Renal cortical epithelial cell (primary cell): ENCODE data around the genes RHD, STMN1, EXTL1, C1orf232, ZNF593OS and UBXN11.

GRCh38 chr1:24714693-24715400 lies 30.4 kb upstream of the CLIC4 start:
- RRBS, result no CpG with 5 or more reads among the region's 10 CpGs

GRCh38 chr1:24911322-24912010 lies 18.6 kb downstream of the RUNX3 start:
- RRBS, result 74% methylated on average over 11 of the region's 27 CpGs

GRCh38 chr1:24921980-24923117 lies 7.7 kb downstream of the RUNX3 start:
- RRBS, result no CpG with 5 or more reads among the region's 15 CpGs

GRCh38 chr1:24992672-24993147 lies 62.6 kb upstream of the RUNX3 start:
- RRBS, result no CpG with 5 or more reads among the region's 11 CpGs

DNA sequence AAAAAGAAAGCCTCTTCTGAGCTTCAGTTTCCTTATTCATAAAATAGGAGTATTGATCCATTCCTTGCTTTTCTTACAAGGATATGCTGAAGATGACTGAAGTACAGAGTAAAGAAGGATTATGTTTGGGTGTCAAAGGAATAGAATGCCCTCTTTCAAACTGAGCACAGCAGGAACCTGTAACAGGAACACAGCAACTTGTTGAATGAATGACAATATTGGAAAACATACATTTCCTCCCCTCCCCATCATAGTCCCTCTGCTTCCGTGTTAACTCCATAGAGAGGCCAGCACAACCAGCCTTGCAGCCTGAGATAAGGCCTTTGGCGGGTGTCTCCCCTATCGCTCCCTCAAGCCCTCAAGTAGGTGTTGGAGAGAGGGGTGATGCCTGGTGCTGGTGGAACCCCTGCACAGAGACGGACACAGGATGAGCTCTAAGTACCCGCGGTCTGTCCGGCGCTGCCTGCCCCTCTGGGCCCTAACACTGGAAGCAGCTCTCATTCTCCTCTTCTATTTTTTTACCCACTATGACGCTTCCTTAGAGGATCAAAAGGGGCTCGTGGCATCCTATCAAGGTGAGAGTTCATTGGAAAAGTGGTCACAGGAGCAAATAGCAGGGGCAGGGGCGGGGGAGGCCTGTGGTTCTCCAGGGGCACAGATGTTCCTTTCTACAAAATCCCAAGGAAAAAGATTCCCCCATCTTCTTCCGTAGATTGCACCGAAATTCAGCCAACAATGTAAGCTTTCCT lies at the start of gene RHD:
TSS of gene RHD (plus strand) at position 389 of the 749 bp plus-strand sequence.
- RRBS, result no CpG with 5 or more reads among the region's 13 CpGs

GRCh38 chr1:25340329-25340740 lies 2.2 kb downstream of the TMEM50A start:
- RRBS, result no CpG with 5 or more reads among the region's 3 CpGs

GRCh38 chr1:25586114-25586571 lies 30.4 kb upstream of the MAN1C1 start:
- RRBS, result no CpG with 5 or more reads among the region's 12 CpGs

GRCh38 chr1:25766604-25767123 lies 33.3 kb upstream of the SELENON start:
- RRBS, result no CpG with 5 or more reads among the region's 12 CpGs

- RRBS, result no CpG with 5 or more reads among the region's 9 CpGs
Observed at GRCh38 chr1:25876337-25876567, 744 bp upstream of the PAQR7 start.

DNA sequence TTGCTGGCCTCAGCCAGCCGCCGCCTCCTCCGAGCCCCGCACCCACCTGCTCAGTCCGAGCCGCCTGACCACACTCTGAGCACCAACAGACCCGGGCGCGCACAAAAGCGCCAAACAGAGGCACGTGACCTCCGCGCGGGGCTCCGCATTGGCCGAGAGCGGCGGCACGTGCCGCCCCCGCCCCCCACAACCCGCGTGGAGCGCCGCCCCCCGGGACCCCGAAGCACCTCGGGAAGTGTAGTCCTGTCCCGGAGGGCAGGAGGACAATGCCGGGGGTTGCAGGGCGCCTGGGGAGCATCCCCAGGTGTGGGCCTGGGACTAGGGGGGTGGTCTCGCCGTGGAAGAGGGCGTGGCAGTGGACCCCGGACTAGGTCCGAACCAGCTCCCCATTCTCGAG lies at the start of gene STMN1:
TSS of gene STMN1 (minus strand) at position 77 of the 397 bp plus-strand sequence.
- RRBS, result under 1% methylated on average over 6 of the region's 37 CpGs

DNA sequence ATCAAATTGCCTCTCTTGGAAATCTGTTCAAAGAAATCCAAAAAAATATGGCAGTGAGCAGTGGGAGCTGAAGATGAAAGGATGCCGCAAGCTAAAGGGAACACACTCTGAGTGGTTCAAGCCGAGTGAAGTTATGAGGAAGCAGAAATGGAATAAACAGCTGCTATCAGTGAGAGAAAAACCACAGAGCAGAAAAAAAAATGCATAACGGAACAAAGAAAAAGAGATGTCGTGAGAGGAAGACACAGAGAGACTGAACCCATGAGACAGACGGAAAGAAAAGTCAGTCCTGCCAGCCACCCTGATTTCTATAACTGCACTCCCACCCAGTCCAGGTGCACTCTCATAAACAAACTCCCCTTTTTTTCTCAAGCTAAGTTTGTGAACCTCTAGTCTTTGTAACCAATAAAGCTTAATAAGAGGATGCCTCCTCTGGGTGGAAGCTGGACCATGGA lies 26.5 kb downstream of the PAFAH2 start:
- RRBS, result no CpG with 5 or more reads among the region's 5 CpGs

DNA sequence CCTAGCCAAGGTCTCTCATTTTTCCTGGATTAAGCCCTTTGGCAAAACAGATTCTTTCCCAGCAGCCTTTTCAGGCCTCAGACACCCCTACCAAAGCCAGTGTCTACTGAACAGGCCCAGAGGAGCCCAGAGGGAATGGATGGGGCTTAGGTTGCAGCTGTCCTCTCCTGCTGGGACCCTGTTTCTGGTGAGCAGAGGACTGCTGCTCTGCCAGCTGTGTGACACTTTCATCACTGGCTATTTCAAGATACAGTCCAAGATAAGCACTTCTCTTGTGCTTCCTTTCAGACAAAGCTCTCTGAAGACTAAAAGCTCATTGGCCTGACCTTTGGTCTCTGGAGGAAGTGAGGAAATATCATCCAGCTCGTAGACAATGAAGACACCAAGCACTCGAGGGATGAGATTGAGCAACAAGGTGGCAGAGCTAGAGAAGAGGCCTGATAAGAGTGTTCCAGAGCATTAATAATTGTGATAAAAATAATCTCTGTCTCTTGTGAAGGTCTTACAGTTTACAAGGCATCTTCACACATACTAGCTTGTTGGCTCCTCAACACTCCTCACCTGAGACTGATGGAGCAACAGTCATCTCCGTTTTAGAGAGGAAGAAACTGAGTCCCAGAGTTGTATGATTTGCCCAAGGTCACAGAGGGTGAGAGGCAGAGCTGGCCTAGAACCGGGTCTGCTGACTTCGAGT lies 829 bp downstream of the PAFAH2 start:
- RRBS, result no CpG with 5 or more reads among the region's 5 CpGs

- RRBS, result no CpG with 5 or more reads among the region's 16 CpGs
Observed at GRCh38 chr1:26021364-26022477, at the start of gene EXTL1. Gene EXTL1, plus strand, starts transcription at chr1:26021775.

DNA sequence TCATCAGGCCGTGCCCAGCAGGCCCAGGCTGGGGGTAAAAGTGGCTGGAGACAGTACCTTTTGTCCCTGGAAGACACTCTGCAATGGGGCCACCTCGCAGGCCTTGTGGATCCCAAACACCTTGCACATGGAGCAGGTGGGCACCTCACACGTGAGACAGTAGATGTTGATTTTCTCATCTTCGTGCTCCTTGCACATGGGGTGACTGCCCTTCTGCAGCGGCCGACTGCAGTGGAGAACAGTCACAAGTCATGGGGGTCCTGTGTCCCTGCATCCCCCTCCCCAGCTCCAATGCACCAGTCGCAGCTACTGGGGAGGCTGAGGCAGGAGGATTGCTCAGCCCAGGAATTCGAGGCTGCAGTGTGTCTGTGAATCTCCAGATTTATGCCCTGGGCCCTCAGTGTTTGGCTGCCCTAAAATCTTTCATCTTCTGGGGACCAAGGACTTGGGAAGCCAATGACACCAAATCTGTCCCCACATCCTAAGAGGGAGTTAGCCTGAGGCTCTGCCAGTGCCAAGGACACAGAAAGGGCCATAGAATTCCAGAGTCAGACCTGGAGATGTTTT lies 6.2 kb downstream of the TRIM63 start:
- RRBS, result no CpG with 5 or more reads among the region's 8 CpGs

GRCh38 chr1:26111970-26113047 lies 685 bp downstream of the PDIK1L start:
- RRBS, result 2% methylated on average over 12 of the region's 49 CpGs

DNA sequence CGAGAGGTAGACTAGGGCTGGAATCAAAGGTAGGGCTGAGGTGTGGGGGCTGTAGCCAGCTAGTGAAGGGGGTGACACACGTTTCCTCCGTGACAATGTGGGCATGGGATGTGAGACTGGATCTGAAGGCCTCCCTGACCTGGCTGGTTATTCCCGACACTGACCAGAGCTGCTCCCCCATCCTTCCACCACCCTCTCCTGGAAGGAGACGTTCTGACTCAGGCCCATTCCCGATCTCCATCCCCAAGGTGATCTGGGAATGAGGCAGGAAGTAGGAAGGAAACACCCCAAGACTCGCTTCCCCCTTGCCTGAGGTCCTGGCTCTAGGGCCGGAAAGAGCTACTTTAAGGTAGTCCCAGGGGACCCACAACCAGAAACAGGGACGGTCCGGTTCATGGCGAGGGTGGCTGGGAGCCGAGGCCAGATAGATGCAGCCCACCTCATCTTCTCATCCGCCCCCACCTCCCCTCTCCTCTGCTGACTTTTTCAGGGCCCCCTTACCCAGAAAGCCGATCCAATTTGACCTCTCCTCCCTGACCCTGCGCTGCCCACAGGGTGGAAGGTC lies 2.9 kb upstream of the FAM110D start:
- RRBS, result no CpG with 5 or more reads among the region's 15 CpGs

- RRBS, result 1% methylated on average over 32 of the region's 120 CpGs
Observed at GRCh38 chr1:26161119-26162441, 2.7 kb downstream of the FAM110D start.

DNA sequence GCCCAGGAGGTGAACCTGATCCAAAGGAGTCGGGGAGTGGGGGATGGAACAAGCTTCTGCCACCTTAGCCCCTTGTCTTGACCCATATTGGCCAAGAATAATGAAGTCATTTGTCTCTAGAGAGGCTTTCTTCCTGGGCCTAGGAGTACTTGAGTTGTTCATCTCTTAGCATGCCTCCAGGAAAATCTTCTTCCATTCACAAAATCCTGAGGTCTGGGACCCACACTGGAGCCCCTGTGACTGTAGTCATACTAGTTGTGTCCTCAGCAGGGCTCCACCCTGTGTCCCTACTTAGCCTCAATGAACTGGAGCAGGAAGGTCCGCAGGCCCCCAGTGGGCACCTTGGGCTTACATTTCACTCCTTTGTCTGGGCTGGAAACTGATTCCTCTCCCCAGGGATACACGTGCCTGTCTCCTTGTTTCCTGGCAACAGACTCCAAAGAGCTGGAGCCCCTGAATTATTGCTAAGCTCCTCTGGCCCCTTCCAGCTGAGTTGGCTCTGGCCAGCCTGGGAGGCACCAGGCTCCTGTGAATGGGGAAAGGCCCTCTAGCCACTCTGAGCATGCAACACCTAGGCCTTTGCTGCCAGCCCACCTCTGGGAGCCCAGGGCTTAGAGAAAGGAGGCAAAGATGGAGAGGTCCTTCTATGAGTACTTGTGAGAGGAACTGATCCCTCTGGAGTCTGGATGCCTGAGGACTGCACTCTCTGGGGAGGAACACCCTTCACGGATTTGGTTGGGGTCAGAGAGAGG lies at the start of gene C1orf232:
TSS of gene C1orf232 (minus strand) at position 307 of the 752 bp plus-strand sequence.
- RRBS, result no CpG with 5 or more reads among the region's 4 CpGs

GRCh38 chr1:26171559-26172302 lies at the start of gene ZNF593OS:
Gene ZNF593OS, minus strand, starts transcription at chr1:26171832.
- RRBS, result no CpG with 5 or more reads among the region's 23 CpGs

GRCh38 chr1:26306503-26307405 lies at the start of gene UBXN11:
Gene UBXN11, minus strand, starts transcription at chr1:26306636.
- RRBS, result no CpG with 5 or more reads among the region's 37 CpGs